Osteoblast (primary cell): ENCODE measurements around the gene COX7A2.

DNA sequence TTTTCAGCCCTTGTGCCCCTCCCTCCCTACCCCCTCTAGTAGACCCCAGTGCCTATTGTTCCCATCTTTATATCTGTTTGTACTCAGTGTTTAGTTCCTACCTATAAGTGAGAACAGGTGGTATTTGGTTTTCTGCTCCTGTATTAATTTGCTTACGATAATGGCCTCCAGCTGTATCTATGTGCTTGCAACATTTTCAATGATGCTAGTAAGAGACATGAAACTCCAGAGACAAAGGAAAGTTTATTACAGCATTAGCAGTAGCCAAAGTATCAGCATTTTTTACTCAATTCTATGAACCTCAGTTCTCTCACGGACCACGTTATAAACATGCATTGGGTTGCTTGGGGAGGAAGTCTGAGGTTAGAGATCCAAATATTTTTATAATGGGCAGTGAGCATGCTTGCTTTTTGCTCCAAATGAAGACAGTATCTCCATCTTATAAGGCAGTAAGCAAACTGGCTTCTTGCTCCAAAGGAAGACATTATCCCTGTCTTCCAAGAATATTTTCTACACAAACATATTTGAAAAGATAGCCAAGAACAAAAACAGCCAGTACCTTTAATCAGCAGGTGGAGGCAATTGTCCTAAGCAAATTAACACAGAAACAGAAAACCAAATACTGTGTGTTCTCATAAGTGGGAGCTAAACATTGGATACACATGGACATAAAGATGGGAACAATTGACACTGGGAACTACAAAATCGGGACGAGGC is 98.0 kb downstream of the PHF3 start:
- CAGE, long polyA plus RNA = no peak
- RRBS = no CpG with 5 or more reads among the region's 5 CpGs

DNA sequence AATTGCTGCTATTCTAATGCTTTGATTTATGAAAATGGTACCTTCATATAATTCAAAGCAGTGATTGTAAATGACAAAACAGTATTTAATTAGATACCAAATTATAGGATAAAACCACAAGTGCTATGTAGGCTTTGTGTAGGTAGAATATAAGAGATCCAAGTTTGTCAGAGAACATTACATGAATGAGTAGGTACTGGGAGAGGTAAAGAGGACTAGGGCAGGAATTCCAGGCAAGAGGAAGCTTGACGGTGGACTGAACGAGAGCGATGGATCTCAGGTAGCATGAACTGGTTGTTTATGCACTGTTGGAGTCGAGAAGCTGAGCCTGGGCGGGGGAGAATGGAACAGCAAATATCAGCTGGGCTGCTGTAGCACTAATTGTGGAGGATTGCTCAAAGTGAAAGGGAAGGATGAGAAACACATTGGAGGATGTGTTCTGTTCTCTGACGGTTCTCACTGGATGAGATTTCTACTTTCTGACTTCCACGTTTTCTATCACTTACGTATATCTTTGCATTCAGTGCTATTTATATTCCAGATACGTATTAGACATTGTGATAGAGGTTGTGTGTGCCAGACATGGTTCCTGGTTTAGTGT is 164.2 kb downstream of the PHF3 start:
- CAGE, long polyA plus RNA = no peak
- RRBS = no CpG with 5 or more reads among the region's 9 CpGs

- CAGE, long polyA plus RNA = no peak
- RRBS = no CpG with 5 or more reads among the region's 5 CpGs
Measured at GRCh38 chr6:63961376-63961908, 325.8 kb downstream of the PHF3 start.

DNA sequence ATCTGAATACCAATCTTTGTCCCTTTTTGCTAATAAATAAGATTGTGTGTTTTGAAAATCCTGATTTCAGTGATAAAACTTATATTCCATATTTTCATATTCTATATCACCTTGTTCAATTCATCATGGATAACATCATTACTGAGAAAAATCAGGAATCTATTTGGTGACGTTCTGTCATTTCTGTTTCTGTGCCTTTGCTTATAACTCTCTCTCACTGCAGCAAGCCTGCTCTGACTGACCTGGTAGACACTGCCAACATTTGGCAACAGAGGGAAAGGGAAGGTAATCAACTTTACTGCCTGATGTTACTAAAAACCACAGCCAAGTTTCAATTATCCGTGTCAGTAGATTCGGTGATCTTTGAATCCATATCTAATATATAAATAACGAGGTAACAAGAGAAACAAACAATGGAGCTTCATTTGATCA is 502.0 kb downstream of the LMBRD1 start:
- CAGE, long polyA plus RNA = no peak
- RRBS = no CpG with 5 or more reads among the region's 4 CpGs

- CAGE, long polyA plus RNA = no peak
- RRBS = no CpG with 5 or more reads among the region's 2 CpGs
Measured at GRCh38 chr6:69813431-69814075, 16.7 kb upstream of the LMBRD1 start.

GRCh38 chr6:69816003-69816330 is 19.2 kb upstream of the LMBRD1 start:
- CAGE, long polyA plus RNA = no peak
- RRBS = no CpG with 5 or more reads among the region's 1 CpG

GRCh38 chr6:69866745-69868013 is 823 bp downstream of the COL19A1 start:
- CAGE, long polyA plus RNA = no peak
- RRBS = 2% methylated on average over 41 of the region's 91 CpGs

GRCh38 chr6:70394422-70395348 is 18.6 kb upstream of the FAM135A start:
- CAGE, long polyA plus RNA = no peak
- RRBS = no CpG with 5 or more reads among the region's 20 CpGs

- CAGE, long polyA plus RNA = no peak
- RRBS = no CpG with 5 or more reads among the region's 8 CpGs
Measured at GRCh38 chr6:70397289-70397965, 15.9 kb upstream of the FAM135A start.

DNA sequence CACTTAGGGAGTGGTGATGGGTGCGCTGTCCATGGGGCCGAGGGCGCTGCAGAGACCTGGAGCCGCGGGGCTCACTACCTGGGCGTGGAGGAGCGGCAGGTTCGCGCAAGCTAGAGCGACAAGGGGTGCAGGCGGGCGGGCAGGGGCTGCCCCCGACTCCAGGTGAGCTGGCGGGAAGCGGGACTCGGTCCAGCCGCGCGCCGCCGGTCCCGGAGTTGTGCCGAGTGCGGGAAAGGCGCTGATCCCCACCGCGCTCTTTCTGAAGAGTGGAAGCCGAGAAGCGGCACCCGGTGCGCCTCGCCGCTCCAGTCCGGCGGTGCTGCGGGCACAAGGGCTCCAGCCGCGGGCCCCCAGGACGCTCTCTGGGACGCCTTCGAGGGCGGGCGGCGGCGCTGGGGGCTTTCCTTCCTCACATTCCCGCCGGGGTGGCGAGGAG is 326 bp downstream of the B3GAT2 start:
- CAGE, long polyA plus RNA = no peak
- RRBS = 4% methylated on average over 12 of the region's 48 CpGs

- CAGE, long polyA plus RNA = no peak
- RRBS = no CpG with 5 or more reads among the region's 4 CpGs
Measured at GRCh38 chr6:71306757-71307508, 18.3 kb downstream of the OGFRL1 start.

GRCh38 chr6:71367591-71368296 is 79.1 kb downstream of the OGFRL1 start:
- CAGE, long polyA plus RNA = no peak
- RRBS = no CpG with 5 or more reads among the region's 5 CpGs

- CAGE, long polyA plus RNA = no peak
- RRBS = no CpG with 5 or more reads among the region's 5 CpGs
Measured at GRCh38 chr6:72386205-72386623, 235.7 kb upstream of the KCNQ5 start.

GRCh38 chr6:72648298-72648646 is 26.4 kb downstream of the KCNQ5 start:
- CAGE, long polyA plus RNA = no peak
- RRBS = no CpG with 5 or more reads among the region's 1 CpG

DNA sequence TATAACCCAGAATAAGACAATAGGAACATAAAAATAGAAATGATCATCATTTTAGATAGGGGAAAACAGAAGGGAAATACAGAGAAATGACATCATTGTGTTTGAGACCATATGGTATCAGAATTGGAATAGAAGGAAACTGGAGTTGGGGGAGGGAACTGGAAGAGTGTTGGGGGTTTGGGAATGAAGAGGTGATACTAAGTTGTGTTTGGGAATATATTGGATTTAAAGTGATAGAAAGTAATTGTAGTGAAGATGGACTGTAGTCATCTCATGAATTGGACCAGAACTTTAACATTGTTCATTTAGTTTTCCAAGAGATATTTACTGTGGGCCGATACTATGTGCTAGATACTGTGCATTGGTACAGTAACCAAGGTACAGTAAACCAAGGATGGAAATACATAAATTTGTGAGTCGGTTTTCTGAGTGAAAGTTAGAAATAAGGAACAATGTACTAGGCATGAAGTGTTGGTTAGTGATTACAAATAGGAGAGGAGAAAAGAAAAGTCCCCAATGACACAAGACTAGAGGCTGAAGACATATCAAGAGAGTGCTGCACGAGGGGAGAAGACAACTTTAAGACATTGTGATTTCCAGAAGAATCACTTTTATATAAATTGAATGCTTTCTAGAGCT is 32.3 kb downstream of the KCNQ5 start:
- CAGE, long polyA plus RNA = no peak
- RRBS = no CpG with 5 or more reads among the region's 3 CpGs

DNA sequence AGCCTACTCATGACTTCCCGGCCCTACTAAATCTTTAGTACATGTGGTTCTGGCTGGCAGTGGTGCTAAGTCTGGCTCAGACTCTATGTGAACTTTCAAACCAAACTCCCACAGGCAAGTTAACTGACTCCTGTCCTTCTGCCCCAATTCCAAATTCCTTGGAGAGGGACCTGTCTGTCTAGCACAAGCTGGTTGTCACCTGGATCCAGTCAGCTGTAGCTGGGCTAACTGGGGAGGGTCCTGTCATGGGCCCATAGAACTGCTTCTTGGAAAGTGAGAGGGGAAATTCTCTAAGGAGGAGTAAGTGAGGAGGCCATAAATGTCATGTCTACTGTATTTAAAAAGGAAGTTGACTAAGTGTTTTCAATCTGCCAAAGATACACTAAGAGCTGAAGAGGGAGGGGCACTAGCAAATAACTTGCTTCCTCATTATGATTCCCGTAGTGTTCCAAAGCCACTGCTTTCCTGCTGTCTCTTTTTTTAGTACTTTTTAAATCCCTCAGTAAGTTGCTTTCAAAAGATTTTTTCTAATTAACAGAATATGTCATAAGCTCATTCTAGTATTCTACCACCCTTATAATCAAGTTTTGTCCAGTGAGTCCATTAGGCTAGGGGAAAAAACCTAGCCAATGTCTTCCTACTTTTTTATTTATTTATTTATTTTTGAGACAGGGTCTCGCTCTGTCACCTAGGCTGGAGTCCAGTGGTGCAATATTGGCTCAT is 240.3 kb downstream of the KCNQ5 start:
- CAGE, long polyA plus RNA = no peak
- RRBS = no CpG with 5 or more reads among the region's 3 CpGs

GRCh38 chr6:73422376-73422831 is 27.8 kb downstream of the DDX43 start:
- CAGE, long polyA plus RNA = no peak
- RRBS = no CpG with 5 or more reads among the region's 2 CpGs

GRCh38 chr6:73508603-73509374 is 12.0 kb downstream of the EEF1A1 start:
- CAGE, long polyA plus RNA = no peak
- RRBS = no CpG with 5 or more reads among the region's 5 CpGs

DNA sequence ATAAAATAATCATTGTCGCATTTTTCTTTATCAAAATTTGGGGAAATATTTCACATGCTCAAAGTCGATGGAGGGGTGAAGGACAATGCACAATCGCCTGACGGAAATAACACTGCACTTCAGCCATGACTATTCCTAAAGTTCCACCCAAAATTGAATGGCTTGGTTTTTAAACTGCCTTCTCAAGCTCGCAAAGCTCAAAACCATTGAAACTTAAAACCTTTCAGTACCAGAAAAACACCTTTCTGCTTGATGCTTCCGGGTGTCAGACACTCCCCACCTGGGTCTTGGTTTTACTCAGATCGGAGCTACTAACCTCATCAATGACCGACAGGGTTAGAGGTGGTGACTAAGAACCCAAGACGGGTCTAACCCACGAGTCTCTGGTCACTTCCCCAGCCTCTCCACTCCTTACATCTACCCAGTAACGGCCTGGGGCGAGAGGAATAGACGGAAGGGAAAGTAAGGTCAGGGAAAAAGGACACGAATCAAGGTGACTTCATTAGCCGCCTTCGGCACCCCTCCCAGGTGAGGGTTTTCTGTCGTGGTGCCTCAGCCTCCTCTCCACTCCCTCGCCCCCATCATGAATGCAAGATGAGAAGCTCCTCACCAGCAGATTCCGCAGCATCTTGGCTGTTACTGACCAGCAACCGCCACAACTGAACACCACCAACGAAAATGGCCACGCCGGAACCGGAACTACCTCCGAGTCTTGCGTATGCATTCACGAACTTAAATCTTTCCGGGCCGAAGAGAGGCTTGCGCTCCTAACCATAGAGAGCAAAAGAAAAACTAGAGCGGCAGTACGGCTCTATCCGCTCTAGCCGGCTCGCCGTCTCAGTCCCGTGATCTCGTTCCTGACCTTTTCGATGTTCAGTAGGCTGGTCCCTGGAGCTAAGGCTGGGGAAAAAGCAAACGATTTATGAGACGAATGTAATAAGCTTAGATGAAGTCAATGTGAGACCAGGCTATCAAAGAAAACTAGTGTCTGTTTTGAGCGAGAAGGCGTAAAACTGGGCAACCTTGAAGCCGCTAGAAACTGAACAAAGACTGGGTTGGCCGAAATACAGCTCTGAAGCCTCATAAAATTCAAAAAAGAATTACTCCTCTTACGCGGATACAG is at the start of gene COX7A2:
COX7A2 (minus strand) TSS at position 695 of the 1,123 bp plus-strand sequence.
- CAGE, long polyA plus RNA = no peak
- RRBS = 1% methylated on average over 9 of the region's 47 CpGs

DNA sequence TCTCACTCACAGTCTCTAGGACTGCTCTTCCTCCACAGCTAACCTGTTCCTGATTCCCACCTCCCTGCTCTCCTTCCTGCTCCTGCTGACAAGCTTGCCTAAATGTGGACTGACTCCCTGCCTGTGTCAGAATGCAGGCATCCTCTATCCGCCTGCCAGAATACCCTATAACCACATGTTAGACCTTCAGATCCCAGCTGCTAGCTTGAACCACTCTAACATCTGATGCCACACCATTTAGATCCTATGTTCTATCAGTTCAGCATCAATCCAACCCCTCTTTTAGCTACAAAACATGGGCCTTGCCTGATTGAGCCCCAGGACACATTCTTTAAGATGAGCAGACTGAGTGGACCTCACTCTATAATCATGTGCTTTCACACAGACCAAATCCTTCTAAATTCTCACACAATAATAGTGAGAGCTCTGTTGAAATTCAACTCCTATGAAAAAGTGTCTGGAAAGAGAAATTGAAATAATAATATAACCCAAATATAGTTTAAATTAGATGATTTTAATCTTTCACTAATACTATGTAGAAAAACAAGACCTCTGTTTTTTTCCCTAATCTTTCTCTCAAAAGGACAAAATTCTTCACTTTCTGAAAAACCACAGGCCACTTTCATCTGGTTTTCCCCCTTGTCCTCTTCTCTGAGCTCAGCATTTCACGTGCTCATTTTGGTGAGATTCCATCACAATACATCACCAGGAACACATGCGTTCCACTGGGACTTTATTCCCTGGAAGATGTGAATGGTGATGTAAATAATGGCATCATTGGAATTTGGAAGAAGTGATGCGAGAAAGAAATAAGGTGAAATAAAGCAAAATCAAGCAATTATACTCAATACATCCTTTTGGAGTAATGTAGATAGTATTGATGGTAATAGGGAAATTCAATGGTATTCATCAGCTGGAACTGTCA is 11.9 kb downstream of the FILIP1 start:
- CAGE, long polyA plus RNA = no peak
- RRBS = no CpG with 5 or more reads among the region's 4 CpGs